Metastatic Breast Carcinoma in the Brain (tissue), 10 donors: Measurements from ENCODE around the genes WNT5B and LRTM2.

DNA sequence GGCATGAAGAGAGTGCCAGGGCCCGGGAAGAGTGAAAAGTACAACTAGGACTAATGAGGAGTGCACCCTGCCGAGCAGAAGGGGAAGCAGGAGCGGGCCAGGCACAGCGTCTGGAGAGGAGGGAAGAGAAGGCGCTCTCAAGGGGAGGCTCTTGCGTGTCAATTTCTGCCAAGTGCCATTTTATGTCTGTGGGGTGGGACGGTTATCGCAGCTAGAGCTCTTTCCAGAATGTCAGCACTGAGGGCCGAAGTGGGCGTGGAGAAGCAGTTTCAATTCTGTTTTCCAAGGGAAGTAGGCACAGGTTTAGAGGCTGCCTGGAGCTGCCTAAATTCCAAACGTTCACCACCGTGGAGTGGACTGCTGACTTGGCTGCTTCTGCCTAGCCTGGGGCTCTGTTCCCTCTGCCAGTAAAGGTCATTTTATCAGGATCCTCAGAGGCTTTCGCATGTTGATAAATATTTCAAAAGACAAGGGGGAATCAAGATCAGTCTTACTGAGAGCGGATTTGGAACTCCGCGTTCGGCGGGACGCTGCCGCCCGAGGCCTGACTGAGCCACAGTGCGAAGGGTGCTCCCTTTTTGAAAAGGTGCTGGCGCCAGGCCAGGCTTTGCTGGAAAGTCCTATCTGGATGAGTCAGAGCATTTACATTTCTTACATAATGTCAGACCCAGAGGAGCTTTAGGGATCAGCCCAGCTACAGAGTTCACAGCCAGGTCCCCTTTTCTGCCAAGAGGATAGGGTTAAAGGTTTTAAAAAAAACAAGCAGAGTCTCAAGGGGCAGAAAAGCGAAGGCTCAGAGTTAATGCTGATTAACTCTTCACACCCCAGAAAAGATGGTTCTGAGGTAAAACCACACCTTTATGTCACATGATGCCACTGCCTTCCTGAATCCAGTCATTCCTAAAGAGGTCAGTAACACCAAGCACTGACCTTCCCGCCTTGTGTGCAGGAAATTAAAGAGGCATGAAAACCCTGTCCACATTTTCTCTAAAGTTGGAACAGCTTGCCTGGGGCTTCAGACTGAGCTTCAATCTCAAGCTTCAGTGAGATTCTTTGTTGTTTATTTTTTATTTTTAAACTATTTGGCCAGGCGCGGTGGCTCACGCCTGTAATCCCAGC is 11.5 kb upstream of the FBXL14 start:
- PRO-cap, 10 experiments, result peak in 10 of 10 experiments; most common plus-strand start position 77 of the sequence (in 5); most common minus-strand start position 550 of the sequence (in 10)

DNA sequence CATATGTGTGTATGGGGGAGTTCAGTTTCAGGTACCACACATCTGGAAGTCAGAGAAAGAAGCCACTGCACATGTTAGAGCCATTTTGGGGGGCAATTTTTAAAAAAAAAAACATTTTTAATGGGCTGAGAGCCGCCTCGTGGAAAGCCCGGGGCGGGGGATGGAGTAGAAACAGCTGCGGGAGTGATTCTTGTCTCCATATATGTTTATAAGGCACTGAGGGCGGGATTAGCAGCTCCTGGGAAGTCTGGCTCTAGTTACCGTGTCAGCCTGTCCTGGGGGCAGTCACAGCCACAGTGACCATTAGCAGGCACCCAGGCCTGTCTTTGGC is at the start of gene WNT5B:
Gene WNT5B, plus strand, starts transcription at position 284 of the 331 bp plus-strand sequence.
- PRO-cap, 10 experiments, result no peak in any of the 10 experiments

- PRO-cap, 10 experiments, result no peak in any of the 10 experiments
Measured at GRCh38 chr12:1650347-1650835, 21.4 kb downstream of the WNT5B start.

DNA sequence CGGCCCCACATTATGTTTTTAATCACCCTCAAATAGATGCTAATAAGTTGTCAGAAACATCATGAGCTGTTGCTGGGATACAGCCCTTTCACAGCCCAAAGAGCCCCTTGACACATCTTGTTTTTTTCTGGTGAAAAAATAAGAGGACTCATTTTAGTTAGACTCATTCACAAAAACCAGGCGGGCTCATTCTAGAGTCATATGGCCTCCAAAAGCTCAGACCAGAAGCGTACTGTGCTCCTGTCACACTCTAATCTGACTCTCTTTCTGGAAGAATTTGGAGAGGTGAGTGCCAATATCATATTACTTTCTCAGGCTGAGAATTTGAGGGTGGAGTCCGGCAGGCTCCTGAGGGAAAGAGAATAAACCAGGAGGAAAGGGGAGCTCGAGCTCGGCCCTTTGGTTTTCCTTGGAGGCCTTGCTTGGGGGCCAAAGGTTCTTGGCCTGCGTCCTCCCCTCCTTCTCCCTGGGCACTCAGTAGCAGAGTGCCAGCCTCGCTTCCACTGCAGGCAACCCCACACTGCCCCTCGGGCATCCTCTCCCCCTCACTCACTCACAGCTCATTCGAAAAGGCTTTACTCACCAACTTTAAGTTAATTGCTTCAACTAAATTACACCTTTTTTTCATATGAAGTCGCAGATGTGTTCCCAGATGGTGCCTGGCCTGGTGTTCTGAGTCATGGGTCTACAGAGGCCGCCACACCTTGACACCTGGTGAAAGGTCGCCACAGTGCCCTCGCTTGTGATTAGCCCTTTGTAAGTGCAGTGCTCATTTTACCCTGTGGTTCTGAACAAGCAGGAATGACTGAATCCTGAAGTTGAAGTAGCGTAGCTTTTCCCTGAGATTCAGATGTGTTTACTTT is 20.6 kb upstream of the ADIPOR2 start:
- PRO-cap, 10 experiments, result no peak in any of the 10 experiments

- PRO-cap, 10 experiments, result no peak in any of the 10 experiments
Measured at GRCh38 chr12:1711696-1711945, 20.8 kb downstream of the ADIPOR2 start.

- PRO-cap, 10 experiments, result no peak in any of the 10 experiments
Measured at GRCh38 chr12:1794354-1794940, 25.9 kb upstream of the LRTM2 start.

- PRO-cap, 10 experiments, result peak in 1 of 10 experiments; most common plus-strand start chr12:1820381 (in 1)
Measured at GRCh38 chr12:1819985-1820686, at the start of gene LRTM2. Gene LRTM2 (plus strand): TSS chr12:1820565.

- PRO-cap, 10 experiments, result peak in 4 of 10 experiments; most common plus-strand start chr12:1935895 (in 4); most common minus-strand start chr12:1935858 (in 1)
Measured at GRCh38 chr12:1935446-1936098, 17.1 kb upstream of the CACNA2D4 start.

DNA sequence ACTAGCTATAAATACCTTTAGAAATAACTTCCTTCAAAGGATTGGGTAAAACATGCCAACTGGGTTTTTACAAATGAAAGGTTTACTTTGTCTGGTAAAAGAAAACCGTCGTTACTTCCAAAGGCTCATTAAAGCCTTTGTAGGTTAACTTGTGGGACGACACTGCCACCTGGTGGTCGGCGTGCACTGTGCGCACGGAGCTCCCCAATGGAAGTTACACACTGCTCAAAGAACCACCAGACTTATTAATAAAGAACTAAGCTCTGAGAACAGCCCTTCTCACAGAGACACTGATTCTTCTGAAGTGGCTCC is 21.5 kb upstream of the CACNA2D4 start:
- PRO-cap, 10 experiments, result no peak in any of the 10 experiments

DNA sequence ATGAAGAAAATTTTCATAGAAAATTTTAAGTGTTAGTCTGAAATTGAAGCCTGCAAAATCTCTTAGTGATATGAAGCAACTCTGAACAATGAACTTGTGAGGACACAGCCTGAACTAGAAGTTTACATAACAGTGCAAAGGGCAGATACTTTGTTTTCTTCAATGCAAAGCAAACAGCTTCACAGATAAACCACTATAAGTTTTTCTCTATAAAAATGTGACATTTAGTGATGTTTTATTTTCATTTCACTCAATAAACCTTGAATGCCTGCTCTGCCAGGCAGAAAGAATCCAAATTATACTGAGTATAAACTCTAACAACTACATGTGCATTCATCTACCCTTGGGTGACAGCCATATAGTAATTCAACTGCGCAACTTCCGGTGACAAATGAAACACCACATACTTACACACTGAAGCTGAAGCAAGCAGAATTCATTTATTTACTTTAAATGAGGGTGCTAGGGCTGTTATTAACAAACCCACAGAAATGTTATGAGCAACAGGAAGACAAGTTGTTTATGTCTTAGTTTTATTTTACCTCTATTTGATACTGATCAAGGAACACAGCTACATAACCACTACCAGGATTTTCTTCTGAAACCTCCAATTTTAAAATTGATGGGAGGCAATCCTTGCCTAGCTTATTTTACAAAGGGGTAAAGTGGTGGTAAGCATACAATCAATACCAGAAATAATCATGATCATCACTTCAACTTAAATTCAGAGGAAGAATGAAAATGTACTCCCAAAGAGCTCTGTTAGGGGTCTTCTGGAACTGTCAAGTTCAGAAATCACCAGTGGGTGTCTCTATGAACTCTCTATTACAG is 10.2 kb downstream of the DCP1B start:
- PRO-cap, 10 experiments, result no peak in any of the 10 experiments

DNA sequence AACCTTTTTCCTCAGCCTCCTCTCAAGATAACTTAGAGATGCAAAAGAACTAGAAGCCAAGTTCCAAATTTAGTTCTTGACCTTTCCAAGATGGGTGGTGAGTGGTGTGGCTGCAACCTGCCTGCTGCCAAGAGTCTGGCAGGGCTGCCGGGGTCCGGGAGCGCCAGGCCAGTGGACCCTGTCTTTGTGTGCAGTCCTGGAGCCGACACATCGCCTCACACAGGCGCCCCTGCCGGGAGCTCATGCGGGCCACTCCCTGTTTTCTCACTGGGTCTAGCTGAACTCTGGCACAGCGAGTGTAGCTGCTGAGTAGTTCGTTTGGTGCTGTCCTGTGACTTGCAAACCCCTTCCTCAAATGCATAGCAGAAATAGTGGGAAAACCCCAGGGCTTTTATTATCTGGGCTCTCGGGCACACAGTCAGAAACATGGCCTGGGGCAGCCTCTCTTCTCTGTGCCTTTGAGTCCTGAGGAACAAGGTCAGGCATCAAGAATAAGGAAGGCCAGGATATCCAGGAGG is 85.0 kb downstream of the CACNA1C start:
- PRO-cap, 10 experiments, result no peak in any of the 10 experiments

- PRO-cap, 10 experiments, result no peak in any of the 10 experiments
Measured at GRCh38 chr12:2205981-2206557, 153.3 kb downstream of the CACNA1C start.

DNA sequence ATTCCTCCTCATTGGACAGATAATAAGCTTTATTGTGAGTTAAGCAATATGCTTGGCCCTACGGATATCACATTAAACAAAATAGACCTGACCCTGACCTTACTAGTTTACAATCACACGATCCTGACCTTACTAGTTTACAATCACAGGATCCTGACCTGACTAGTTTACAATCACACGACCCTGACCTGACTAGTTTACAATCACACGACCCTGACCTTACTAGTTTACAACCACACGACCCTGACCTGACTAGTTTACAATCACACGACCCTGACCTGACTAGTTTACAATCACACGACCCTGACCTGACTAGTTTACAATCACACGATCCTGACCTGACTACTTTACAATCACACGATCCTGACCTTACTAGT is 202.9 kb downstream of the CACNA1C start:
- PRO-cap, 10 experiments, result no peak in any of the 10 experiments

DNA sequence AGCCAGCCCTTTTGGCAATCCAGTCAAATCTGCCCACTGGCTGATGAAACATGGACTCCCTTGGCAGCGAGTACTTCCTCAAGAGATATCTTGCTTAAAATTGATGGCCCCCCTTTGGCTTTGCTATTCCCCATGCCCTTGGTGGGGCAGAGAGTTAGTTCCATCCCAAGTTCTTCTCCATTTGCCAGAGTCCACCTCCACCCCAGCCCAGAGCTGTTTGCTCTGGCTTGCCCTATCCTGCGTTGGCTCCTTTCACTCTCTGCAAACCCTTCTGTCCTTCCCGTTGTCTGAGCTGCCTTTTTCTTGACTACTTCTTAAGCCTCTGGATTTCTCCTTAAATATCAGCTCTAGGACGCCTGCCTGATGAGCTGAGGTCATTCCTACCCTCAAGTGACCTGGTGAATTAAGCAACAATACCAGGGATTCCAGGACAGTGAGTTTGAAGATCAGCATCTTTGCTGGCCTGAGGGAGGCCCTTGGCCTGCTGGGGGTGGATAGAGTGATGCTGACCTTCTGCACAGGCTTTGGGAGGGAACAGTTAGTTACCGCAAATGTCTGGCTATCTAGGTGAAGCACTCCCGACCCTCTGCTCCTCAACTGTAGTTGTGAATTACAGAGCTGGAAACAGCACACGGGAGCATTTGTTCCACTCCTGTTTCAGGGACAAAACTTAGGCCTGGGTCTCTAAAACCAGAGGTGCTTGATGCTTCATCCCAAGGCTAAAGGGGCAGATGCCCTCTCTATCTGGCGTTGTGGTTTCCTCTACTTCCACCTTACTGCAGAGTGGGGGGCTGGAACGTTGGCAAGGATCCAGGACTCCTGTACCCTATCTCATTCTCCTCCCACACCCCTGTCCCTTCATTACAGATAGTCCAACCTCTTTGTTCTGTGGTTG is 212.1 kb downstream of the CACNA1C start:
- PRO-cap, 10 experiments, result peak in 4 of 10 experiments; most common minus-strand start position 309 of the sequence (in 4)

GRCh38 chr12:2431618-2432313 is 363.0 kb upstream of the FKBP4 start:
- PRO-cap, 10 experiments, result no peak in any of the 10 experiments

DNA sequence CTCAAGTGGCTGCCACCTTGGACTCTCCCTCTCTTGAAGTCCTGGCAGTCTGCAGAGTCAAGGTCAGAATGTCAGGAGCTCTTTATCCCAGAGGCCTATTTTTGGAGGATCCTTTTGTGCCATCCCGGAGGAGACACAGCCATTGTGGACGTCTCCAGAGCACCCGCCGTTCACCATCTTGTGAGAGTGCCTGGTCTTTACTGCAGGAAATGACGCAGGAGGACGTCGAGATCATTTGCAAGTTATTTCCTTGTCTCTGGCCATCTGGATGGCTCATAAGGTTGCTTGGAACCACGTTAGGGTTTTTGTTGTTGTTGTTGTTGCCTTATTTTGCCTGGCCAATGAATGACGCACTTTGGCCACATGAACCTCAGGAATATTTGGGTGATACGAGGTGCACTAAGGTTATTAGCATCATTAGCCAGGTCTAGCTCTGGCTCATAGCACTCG is 344.0 kb upstream of the FKBP4 start:
- PRO-cap, 10 experiments, result no peak in any of the 10 experiments

DNA sequence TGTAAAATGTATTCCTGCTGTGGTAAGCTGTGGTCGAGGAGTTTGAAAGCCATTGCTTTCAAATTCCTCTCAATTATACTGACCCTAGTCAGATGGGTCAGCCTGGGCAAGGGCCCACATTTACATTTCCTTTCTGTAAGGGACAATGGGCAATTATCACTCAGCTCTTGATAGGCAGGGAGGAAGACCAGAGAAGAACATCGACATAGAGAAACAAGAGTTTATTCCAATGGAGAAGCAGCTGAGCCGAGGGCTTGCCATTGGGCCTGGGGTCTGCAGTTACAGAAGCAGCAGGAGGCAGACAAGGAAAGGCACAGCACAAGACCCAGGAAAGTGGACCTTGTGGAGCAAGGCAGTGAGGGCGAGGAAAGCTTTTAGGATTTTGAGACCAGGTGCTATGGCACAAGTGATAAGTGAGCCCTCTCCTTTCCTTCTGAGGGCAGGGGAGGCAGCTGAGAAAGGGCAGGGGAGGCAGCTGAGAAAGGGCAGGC is 9.6 kb downstream of the NRIP2 start:
- PRO-cap, 10 experiments, result no peak in any of the 10 experiments

DNA sequence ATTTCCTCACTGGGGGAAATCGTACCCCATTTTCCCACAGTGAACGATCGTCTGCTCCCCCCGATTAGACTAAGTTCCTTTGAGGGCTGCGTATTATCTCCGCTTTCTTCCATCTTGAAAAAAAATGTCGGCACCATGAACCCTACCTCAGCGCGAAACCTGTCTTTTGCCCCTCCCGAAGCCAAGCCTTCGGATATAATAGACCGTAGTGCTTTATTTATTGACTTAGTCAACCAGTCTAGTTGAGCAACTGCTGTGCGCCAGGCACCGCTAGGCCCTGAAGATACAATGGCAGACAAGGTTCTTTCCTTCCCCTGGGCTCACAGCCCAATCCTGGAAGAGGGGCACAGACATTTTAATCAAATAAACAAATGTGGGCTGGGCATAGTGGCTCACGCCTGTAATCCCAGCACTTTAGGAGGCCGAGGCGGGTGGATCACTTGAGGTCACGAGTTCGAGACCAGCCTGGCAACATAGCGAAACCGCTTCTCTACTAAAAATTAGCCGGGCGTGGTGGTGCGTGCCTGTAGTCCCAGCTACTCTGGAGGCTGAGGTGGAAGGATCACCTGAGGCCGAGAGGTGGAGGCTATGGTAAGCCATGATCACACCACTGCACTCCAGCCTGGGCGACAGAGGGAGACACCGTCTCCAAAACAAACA is 630 bp downstream of the RHNO1 start:
- PRO-cap, 10 experiments, result peak in 3 of 10 experiments; most common plus-strand start position 228 of the sequence (in 2); most common minus-strand start position 332 of the sequence (in 2)

DNA sequence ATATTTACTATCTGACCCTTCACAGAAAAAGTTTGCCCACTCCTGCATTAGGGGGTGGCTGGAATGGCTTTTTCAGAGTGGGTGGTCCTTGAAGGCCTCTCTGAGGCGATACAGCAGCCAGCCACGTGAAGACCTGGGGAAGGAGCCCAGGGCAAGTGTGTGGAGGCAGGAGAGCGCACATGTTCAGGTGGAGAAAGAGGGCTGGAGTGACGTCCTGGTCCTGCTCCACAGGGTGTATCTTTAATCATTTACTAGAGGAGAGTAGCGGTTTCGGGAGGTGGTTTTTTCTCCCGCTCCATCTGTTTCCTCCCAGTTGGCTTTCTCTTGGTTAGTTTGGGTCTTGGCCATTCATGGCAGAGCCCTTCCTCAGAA is 27.7 kb upstream of the TSPAN9 start:
- PRO-cap, 10 experiments, result no peak in any of the 10 experiments

DNA sequence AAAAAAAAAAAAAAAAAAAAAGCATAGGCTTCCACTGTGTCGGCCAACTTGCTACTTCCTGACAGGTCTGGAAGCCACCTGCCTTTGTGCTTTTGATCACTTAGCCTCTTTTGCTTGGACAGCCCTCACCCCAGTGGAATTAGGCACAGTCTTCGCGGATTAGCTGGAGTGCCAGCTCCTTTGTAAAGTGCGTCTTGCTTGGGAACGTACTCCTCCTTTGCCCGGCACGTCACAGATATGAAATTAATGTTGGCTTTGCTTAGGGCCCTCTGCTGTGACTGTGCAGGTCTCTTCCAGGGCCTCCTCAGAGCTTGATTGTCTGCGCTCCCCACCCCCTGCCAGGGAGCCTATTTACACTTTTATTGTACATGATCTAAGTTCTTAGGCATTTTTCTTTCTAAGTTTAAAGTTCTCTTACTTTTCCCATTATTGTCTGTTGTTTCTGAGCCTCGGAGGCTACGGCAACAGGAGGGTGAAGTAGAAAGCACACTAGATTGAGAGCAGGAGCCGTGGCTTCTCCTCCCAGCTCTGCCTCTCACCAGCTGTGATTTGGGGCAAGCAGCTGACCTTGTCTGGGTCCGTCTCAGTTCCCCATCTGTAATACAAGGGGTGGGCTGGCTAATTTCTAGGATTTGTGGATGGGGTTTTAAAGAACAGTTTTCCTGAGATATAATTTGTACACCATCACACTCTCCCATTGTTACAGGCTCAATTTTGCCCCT is 81.7 kb downstream of the TSPAN9 start:
- PRO-cap, 10 experiments, result no peak in any of the 10 experiments